Glomerular endothelial cell (primary cell): ENCODE measurements around the genes DSG1, DSG3 and B4GALT6.

DNA sequence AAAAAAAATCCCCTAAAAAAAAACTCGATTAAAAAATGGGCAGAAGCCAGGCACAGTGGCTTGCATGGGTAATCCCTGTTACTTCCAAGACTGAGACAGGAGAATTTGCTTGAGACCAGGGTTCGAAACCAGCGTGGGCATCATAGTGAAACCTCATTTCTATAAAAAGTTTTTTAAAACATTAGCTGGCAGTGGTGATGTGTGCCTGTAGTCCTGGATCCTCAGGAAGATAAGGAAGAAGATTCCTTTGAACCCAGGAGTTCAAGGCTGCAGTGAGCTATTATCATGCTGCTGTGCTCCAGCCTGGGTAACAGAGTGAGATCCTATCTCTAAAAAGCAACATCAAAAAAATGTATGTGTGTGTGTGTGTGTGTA, 1417.5 kb upstream of the CDH2 start:
- RAMPAGE, long total RNA: no peak

DNA sequence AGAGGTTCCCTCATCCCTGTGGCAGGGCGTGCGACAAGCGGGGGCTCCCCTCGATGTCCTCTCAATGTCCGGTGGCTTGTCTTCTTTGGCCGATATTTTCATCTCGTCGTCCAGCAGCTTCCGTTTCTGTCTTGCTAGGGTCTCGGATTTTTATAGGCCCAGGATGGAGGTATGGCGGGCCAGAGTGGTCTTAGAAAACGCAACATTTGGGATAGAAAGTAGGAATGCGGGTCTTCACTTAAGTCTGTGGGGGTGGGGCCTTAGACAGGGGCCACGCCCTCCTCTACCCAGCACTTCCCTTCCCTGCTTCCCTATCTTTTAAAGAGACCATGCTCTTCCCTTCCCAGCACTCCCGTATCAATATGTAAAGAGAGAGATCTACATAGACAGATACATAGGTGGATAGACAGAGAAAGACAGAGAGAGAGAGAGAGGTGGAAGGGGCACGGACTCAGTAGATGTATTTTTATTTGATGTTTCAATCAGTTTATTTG, 866.7 kb downstream of the DSC3 start:
- RAMPAGE, long total RNA: no peak

DNA sequence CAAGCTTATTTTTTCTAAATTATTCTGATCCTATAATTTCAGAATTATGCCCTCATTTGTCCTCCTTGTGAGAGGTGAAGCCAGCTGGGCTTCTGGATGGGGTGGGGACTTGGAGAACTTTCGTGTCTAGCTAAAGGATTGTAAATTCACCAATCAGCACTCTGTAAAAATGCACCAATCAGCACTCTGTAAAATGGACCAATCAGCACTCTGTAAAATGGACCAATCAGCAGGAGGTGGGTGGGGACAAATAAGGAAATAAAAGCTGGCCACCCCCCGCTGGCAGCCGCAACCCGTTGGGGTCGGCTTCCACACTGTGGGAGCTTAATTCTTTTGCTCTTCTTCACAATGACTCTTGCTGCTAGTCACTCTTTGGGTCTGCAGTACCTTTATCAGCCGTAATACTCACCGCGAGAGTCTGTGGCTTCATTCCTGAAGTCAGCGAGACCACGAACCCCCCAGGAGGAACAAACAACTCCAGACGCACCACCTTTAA, 623.2 kb downstream of the DSC3 start:
- RAMPAGE, long total RNA: no peak

DNA sequence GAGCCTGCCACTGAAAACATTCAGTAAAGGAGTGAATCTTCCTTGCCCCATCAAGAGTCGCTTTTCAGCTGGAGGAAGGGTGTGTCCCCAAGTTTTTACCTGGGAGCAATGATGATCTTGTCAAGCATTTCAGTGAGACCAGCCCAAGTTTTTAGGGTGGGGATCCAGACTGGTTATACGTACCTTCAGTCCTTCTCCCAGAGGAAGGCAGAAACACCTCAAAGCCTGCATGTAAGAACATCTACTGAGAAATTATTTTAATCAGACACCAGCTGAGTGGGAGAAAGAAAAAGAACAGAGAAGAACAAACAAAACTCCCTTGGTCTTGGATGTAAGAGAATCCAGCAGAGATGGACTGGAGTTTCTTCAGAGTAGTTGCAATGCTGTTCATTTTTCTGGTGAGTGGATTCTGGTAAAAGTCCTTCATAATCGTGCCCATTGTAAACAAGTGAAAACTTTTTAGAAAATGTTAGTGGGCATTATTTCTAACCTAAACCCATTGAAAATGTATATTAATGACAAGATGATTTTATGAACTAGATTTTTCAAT, at the start of gene DSG1:
Gene DSG1 (plus strand): TSS at position 210 of the 550 bp plus-strand sequence.
- RAMPAGE, long total RNA: no peak

DNA sequence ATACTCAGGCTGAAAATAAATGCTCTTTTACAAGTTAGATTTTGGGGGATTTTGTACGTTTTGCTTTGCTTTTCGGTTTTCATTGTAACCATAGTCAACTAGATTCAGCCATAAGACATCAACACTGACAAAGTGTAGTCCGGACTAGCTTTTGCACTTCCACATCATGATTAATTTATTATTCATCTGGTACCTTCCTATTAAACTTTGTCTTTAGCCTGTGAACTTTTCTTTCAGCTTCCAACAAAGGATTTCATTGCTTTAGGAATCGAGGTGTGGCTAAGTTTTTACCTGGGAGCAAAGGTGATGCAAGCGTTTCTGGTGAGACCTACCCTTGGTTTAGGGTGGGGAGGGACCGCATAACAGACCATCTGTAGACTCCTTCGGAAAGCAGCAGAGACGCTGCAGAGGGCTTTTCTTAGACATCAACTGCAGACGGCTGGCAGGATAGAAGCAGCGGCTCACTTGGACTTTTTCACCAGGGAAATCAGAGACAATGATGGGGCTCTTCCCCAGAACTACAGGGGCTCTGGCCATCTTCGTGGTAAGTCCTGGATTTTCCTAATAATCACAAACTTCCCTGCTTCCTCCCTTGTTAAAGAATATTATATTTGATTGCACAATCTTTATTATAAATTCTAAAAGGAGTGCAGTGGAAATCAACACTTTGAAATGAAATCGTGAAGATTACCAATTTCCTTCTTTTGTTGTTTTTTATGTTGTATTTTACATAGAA, at the start of gene DSG3:
Gene DSG3 (plus strand): TSS at position 360 of the 736 bp plus-strand sequence.
- RAMPAGE, long total RNA: no peak

GRCh38 chr18:31497385-31497783, 593 bp upstream of the DSG2 start:
- RAMPAGE, long total RNA: no peak

DNA sequence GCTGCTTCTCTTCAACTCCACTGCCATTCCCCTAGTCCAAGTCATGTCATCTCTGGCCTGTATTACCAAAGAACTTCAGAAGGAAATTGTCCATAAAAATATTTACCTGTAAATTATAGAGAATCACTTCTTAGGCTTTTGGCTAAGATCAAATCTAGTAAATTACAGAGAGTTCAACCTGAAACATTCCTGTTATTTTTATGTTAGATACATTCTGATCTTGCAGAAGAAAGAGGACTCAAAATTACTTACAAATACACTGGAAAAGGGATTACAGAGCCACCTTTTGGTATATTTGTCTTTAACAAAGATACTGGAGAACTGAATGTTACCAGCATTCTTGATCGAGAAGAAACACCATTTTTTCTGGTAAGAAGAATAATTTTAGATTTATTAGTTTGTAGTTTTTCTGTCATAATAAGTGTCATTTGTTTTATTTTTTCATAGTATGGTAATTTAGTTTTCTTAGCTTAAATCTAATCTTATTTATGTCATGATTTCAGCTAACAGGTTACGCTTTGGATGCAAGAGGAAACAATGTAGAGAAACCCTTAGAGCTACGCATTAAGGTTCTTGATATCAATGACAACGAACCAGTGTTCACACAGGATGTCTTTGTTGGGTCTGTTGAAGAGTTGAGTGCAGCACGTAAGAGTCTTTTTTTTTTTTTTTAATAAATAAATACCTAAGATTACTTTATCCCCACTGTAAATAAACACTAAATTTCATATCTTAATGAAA, 22.8 kb downstream of the DSG2 start:
- RAMPAGE, long total RNA: no peak

- RAMPAGE, long total RNA: no peak
Observed at GRCh38 chr18:31622613-31623071, 31.0 kb downstream of the TTR start.

DNA sequence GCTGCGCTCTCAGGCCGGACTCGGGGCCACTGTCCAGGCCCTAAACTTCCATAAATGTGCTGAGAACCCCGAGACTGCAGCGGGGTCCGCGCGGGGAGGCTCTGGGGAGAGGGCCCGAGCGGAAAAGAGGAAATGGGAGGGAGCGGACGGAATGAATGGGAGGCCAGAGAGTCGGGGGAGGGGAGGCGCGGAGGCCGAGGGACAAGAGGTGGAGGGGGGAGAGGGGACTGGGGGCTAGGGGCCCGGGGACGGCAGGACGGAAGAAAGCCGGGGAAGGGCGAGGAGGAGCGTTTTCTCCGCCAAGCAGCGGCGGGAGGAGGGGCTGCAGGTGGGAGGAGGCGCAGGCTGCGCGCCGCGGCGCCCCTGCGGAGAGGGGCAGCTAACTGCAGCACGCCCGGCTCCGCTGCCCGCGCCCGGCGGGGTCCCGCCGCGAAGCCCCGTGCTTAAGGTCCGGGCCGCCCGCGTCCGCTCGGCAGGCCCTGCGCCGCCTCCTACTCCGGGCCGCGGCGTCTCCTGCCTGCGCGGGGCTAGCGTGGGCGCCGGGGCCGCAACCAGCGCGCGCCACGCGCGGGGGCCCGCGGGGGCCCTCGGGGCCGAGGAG, at the start of gene B4GALT6:
Gene B4GALT6 (minus strand): TSS at position 129 of the 601 bp plus-strand sequence.
- RAMPAGE, long total RNA: no peak

- RAMPAGE, long total RNA: no peak
Observed at GRCh38 chr18:32093631-32094203, 2.0 kb downstream of the RNF138 start.

GRCh38 chr18:32346599-32347037, 124.1 kb downstream of the GAREM1 start:
- RAMPAGE, long total RNA: no peak

- RAMPAGE, long total RNA: no peak
Observed at GRCh38 chr18:32468287-32468673, 2.4 kb downstream of the GAREM1 start.

GRCh38 chr18:32468674-32469157, 2.0 kb downstream of the GAREM1 start:
- RAMPAGE, long total RNA: no peak

DNA sequence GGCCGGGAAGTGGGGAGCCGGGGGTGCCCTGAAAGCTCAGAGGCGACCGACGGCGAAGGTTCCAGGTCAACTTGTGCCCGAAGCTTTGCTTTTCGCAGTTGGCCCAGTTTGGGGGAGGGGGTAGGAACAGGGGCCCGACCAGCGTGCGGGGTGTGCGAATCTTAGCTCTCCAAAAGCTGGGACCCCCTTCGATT, 1.9 kb downstream of the KLHL14 start:
- RAMPAGE, long total RNA: no peak

GRCh38 chr18:33116293-33116815, 324.2 kb downstream of the CCDC178 start:
- RAMPAGE, long total RNA: no peak

- RAMPAGE, long total RNA: no peak
Observed at GRCh38 chr18:33533013-33533351, 45.0 kb upstream of the ASXL3 start.

DNA sequence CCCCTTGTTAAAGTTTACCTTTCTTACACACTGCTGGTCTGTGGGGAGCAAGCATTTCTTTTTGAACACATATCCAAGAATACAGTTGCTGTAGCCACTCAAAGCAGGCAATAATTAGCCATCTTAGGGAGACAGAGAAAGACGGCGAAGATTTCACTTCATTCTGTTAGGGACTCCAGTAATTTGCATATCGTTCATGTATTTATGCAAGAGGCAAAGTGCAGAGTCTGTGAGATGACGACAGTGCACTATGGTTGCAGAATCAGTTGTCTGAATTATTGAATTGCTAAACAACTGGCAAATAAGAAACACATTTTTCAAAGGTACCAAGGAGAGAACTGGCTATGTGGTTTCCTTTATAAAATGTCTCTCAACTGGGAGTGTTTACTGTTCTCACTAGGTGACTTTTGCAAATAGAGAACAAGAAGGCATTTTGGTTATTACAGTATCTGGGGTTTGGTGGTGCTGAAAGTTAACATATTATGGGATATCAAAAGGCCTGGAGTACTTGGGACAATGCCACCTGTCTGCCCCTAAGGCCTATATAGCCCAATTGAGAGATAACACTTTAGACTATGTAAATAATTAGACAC, 103.2 kb downstream of the NOL4 start:
- RAMPAGE, long total RNA: no peak

DNA sequence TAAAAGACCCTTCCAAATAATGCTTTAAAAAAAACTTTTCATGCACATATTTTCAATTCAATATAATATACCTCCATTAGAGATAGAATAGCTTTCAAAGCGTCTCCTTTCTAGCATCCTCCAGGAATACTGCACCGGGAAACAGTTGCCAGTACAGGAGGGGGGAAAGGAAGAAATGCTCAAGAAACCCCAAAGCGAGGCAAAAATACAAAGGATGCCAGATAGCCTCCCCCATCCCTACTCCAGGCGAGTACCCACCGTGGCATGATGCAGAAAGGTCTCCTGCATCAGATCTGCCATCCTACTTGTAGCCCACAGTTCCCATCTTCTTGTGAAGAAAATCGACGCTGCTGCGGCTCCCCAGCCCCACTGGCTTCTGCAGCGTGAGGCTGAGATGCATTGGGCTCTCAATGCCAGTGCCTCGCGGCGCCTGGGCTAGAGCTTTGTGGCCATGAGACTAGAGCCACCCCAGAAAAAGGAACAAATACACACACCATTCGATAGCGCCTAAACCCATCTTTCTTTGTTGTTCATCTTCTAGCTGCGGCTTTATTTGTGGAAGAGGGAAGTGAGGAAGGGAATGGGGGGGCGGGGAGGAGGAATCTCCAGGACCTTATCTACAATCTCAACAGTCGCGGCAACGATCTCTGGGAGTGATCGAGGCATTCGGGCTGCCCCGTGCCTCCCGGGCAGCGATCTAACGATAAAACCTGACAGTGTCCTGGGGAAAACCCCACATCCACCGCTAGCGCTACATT, 2.8 kb downstream of the NOL4 start:
- RAMPAGE, long total RNA: no peak

DNA sequence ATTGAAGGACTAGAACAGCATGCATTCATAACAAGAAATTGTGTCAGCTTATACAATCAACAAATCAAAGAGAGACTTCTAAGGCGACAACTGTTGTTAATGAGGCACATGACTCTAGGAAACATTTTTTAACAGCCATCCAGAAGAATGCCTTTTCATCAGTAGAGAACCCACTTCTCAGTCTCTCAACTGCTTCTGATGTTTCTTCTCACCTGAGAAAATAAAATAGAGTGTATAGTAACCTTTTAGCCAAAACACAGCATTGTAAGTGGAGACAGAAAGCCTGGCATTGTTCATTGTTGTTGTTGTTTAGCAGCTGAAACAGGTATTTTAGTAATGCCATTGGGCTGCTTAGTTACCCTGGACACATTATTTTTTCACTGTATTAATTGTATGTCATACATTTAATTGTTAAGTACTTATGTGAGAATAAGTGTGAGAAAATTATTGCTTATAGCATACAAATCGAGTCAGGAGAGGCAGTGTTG, 45.0 kb upstream of the NOL4 start:
- RAMPAGE, long total RNA: no peak

- RAMPAGE, long total RNA: no peak
Observed at GRCh38 chr18:34709182-34709619, 897 bp upstream of the DTNA start.